Mammary epithelial cell (primary cell): ENCODE measurements around a stretch of chr10.

- CAGE, long polyA plus RNA = no peak
- RRBS = no CpG with 5 or more reads among the region's 9 CpGs
Observed at GRCh38 chr10:124290303-124290845, 128.3 kb downstream of the OAT start.

GRCh38 chr10:124625630-124625930 is 118.6 kb downstream of the FAM53B start:
- CAGE, long polyA plus RNA = no peak
- RRBS = 97% methylated on average over 4 of the region's 8 CpGs

DNA sequence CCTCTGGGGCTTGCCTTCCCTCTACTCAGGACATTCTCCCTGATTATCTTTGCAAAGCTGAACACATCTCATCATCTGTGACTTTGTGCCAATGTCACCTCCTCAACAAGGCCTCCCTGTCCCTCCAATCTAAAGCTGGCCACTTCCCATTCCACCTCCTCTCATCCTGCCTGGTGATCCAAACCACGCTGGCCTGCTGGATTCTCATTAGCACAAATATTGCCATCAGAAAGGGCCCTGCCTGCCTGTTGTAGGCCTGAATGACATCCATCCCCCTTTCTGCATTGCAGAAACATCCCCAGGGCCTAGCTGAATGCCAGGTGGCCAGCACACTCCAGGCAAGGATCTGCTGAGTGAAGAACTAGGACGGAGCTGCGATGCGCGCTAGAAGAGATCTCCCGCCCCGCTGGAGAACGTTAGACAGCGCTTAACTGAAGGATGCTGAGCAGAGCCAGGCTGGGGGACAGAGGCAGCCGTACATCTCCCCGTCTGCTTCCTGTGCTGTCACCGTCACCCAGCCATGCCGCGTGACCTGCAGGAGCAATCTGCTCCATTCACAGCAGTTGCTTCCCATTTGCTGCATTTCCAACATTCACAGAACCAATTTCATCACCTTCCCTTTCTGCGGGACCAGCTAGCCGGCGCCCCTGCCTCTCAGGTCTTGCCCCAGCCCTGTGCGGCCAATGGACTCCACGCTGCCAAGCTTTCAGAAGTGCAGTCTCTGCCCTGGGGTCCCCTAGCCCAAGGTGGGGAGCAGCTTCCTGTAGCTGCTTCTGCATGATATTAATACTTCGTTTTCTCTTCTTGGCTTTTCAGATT is 73.3 kb downstream of the FAM53B start:
- CAGE, long polyA plus RNA = no peak
- RRBS = no CpG with 5 or more reads among the region's 20 CpGs

- CAGE, long polyA plus RNA = no peak
- RRBS = no CpG with 5 or more reads among the region's 9 CpGs
Observed at GRCh38 chr10:124706203-124706880, 37.8 kb downstream of the FAM53B start.

- CAGE, long polyA plus RNA = no peak
- RRBS = no CpG with 5 or more reads among the region's 4 CpGs
Observed at GRCh38 chr10:124946623-124947329, 4.9 kb downstream of the ZRANB1 start.

DNA sequence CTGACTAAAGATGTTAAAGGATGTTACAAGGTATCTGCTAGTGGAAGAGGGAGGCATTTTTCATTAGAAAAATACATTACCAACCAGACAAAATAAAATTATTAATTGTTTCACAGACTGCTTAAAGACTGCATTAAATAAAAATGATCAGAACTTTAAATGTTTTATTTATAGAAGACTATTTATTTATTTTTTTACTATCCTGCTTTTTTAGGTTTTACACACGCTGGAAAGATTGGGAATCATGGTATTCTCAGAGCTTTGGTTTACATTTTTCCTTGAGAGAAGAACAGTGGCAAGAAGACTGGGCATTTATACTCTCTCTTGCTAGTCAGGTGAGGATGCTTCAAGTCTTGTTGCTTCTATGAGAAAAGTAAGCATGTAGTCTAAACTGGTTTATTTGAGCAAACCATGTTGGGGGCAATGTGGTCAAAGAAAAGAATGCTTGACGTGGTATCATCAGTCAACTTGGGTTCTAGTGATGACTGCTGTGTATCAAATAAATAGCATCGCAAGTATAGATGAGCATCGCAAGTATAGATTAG is 39.6 kb downstream of the ZRANB1 start:
- CAGE, long polyA plus RNA = no peak
- RRBS = no CpG with 5 or more reads among the region's 4 CpGs

DNA sequence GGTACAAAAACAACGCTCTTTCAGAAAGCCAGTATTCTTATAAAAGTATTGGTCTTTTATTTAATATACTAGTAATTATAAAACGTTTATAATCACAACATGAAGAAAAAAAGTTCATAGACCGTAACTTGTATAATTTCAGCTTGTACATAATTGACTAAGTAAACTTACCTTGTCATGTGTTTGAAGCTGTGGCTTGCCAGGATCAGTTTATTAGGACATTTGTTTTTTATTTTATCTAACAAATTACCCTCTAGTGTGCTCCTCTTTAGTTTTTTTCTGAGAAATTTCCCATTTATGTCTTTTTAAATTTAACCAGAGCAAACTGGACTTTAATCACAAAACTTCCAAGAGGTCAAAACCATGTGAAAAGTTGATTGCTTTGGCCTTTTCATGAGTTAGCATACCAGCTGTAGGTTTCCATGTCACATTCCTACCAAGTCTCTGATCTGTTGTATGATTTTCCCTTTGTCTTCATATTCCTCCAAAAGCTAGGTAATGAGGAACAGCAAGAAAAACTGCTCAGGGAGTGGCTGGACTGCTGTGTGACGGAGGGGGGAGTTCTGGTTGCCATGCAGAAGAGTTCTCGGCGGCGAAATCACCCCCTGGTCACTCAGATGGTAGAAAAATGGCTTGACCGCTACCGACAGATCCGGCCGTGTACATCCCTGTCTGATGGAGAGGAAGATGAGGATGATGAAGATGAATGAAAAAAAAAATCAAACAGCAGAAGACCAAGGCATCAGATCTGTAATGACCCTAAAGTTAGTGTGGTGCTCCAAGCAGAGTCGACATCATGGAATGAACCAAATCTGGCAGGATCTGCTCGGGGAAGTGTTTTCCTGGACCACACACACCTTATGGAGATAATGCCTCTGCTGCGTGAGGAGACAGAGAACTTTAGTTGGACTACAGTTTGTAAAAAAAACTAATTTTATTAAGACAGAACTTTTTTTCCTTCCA is 42.6 kb downstream of the ZRANB1 start:
- CAGE, long polyA plus RNA = no peak
- RRBS = no CpG with 5 or more reads among the region's 14 CpGs

GRCh38 chr10:124995462-124996108 is 32.3 kb downstream of the CTBP2 start:
- CAGE, long polyA plus RNA = no peak
- RRBS = no CpG with 5 or more reads among the region's 17 CpGs

GRCh38 chr10:125008195-125009557 is 19.2 kb downstream of the CTBP2 start:
- CAGE, long polyA plus RNA = no peak
- RRBS = 90% methylated on average over 5 of the region's 34 CpGs

GRCh38 chr10:125016328-125017462 is 11.2 kb downstream of the CTBP2 start:
- CAGE, long polyA plus RNA = no peak
- RRBS = no CpG with 5 or more reads among the region's 27 CpGs

GRCh38 chr10:125055362-125055876 is 27.5 kb upstream of the CTBP2 start:
- CAGE, long polyA plus RNA = no peak
- RRBS = no CpG with 5 or more reads among the region's 8 CpGs

- CAGE, long polyA plus RNA = no peak
- RRBS = no CpG with 5 or more reads among the region's 35 CpGs
Observed at GRCh38 chr10:125062652-125063771, 35.1 kb upstream of the CTBP2 start.

GRCh38 chr10:125104085-125105434 is 76.7 kb upstream of the CTBP2 start:
- CAGE, long polyA plus RNA = no peak
- RRBS = no CpG with 5 or more reads among the region's 31 CpGs

GRCh38 chr10:125123512-125124600 is 96.0 kb upstream of the CTBP2 start:
- CAGE, long polyA plus RNA = no peak
- RRBS = no CpG with 5 or more reads among the region's 25 CpGs

GRCh38 chr10:125132895-125133478 is 105.1 kb upstream of the CTBP2 start:
- CAGE, long polyA plus RNA = no peak
- RRBS = no CpG with 5 or more reads among the region's 3 CpGs

GRCh38 chr10:125134234-125134885 is 106.5 kb upstream of the CTBP2 start:
- CAGE, long polyA plus RNA = no peak
- RRBS = no CpG with 5 or more reads among the region's 17 CpGs

DNA sequence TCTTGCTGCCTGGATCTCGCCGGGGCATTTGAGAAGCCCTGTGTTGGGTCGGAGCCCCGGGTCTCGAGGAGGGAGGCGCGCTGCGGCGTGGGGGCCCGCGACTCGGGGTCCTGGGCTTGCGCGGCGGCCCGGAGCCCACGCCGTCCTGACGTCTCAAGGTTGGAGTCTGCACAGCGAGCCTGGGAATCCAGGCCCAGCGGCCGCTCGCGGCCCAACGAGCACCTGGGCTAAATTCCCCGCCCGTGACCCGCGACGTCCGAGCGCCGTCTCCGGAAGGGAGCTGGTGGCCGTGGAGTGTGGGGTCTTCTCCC is 133.8 kb upstream of the CTBP2 start:
- CAGE, long polyA plus RNA = no peak
- RRBS = 2% methylated on average over 15 of the region's 35 CpGs

DNA sequence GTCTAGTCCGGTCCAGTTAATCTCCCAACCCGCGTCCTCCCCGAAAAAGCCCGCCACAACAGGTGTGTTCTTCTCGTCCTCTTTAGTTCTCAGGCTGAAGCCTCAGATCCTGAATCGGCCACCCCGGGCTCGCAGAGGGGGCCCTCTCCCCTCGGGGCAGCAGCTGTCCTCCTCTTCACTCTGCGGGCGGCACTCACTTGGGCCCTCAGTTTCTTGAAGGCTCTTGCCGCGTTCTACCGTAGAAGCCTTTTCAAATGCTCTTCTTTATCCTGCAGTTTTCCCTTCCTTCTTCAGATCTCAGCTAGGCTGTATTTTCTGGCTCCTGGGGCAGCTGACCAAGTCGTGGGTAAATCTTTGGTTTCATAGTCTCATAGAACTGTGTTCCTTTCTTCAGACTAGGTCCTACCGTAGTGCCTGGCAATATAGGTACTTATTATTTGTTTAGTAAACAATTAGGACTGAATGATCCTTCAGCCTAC is 605 bp downstream of the BCCIP start:
- CAGE, long polyA plus RNA = no peak
- RRBS = no CpG with 5 or more reads among the region's 17 CpGs

DNA sequence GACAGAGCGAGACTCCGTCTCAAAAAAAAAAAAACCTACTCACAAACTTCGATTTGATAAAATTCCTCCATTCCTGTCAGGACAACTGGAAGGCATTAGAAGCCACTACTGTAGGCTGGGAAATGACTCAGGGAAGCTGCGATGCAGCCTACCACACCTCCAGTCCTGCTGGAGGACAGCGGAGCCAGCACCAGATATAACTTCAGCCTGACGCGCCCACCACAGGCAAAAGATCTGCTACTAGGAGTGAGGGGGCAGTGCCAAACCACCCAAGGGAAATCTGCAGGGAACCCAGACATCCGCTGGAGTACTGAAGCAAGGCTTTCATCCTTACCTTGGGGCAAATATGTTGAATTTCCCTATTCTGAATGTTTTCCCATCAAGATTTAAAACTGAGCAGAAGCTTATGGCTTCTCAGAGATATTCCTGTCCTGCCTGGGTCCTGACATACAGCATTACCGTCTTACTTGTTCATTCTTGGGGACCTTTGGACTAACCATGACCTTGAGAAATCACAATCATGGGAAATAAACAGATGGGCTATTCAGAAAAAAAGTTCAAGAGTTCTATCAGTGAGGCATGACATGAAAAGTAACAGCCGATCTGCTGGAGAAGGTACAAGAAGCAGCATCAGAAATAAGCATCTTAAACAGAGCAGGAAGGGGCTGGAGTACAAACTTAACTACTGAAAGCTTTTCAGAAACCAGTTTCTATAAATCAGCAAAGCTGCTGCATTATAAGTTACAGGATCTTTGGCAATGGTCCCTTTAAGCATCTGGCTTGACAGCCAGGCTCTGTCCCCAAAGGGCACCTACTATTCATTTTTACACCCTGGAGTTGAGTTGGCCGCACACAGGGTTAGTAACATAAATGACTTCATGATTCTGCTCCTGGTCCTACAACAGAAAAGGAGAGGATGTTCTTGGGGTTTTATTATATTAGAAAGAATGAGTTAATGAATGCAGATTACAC is 20.5 kb downstream of the BCCIP start:
- CAGE, long polyA plus RNA = no peak
- RRBS = no CpG with 5 or more reads among the region's 11 CpGs

- CAGE, long polyA plus RNA = no peak
- RRBS = no CpG with 5 or more reads among the region's 10 CpGs
Observed at GRCh38 chr10:126070396-126071270, 174.3 kb downstream of the FANK1 start.